Jejunum (tissue), 1 donor: Measurements from ENCODE around the genes CXCR3, ERCC6L and PABPC1L2B.

DNA sequence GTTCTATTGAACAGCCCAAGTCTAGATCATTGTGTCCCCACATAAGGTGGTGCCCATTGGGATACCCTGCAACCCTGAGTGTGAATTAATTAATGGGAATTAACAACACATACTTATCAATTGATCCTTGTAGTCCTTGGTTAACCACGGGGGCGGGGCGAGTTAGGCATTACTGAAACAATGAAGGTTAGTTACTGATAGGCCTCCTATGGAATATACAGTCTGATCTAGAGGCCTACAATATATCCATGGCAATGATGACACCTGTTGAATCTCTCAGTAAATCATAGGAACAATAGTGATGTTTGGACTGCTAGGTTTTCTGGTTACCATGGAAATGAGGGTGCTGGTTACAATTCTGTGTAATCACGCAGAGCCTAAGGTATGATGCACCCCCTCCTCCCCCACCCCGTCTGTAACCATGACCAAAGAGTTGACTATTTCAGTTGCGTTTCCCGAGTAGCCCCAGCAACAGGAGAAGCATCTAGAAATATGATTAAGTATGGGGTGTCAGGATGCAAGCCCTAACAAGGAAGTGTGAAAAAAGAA lies 801 bp upstream of the NONO start:
- PRO-cap, result no peak

DNA sequence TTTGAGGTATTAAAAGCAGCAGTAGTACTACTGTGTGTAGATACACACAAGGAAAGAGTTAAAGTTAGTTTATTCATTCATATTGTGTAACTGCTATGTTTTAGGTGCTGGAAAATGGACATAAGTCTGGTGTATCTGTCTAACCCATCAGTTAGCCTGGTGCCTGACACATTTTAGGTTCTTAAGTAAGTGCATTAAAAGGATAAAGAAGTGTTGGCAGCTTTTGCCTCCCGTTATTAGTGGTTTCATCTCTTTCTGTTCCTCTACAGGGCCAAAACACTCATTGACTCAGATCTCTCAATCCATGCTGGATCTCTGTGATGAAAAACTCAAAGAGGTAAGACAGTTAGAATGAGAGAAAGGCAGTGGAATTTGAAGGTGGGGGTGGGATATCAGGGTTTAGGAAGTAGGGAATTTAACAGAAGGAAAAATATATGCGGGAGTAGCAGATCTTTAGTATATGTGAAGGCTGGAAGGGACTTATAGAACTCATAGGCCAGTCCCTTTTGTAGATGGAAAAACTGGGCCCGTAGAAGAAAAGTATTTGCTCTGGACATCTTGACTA lies 55.0 kb downstream of the TAF1 start:
- PRO-cap, result no peak

DNA sequence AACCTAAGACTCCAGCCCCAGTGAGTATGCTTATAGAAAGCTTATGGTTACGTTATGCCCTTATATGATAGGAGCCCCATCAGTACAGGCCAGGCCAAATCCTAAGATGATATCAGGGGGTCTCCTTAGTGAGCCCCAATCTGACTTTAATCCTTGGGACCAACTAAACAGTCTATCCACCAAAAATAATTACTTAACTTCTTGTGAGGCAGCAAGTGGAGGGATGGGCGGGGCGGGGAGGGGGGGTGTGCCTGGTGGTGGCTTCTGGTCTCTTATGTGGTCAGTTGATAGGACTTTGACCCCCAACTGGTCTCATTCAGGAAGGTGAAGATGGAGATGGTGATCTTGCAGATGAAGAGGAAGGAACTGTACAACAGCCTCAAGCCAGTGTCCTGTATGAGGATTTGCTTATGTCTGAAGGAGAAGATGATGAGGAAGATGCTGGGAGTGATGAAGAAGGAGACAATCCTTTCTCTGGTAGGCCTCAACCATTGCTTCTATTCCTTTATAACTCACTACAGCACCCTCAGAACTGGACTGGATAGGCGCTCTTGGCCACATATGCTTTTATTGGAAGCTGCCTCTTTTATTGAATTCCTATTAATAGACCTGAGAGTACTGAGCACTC lies 73.6 kb upstream of the OGT start:
- PRO-cap, result no peak

GRCh38 chrX:71548886-71549343 lies 16.0 kb downstream of the OGT start:
- PRO-cap, result no peak

DNA sequence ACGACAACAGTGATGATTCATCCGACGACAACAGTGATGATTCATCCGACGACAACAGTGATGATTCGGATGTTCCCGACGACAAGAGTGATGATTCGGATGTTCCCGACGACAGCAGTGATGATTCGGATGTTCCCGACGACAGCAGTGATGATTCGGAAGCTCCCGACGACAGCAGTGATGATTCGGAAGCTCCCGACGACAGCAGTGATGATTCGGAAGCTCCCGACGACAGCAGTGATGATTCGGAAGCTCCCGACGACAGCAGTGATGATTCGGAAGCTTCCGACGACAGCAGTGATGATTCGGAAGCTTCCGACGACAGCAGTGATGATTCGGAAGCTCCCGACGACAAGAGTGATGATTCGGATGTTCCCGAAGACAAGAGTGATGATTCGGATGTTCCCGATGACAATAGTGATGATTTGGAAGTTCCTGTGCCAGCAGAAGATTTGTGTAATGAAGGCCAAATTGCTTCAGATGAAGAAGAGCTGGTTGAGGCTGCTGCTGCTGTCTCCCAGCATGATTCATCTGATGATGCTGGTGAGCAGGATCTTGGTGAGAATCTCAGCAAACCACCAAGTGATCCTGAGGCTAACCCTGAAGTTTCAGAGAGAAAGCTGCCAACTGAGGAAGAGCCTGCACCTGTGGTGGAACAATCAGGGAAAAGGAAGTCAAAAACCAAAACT lies 14.3 kb downstream of the CXCR3 start:
- PRO-cap, result no peak

- PRO-cap, result no peak
These were observed 1.7 kb downstream of the CXCR3 start for GRCh38 chrX:71616550-71616997.

DNA sequence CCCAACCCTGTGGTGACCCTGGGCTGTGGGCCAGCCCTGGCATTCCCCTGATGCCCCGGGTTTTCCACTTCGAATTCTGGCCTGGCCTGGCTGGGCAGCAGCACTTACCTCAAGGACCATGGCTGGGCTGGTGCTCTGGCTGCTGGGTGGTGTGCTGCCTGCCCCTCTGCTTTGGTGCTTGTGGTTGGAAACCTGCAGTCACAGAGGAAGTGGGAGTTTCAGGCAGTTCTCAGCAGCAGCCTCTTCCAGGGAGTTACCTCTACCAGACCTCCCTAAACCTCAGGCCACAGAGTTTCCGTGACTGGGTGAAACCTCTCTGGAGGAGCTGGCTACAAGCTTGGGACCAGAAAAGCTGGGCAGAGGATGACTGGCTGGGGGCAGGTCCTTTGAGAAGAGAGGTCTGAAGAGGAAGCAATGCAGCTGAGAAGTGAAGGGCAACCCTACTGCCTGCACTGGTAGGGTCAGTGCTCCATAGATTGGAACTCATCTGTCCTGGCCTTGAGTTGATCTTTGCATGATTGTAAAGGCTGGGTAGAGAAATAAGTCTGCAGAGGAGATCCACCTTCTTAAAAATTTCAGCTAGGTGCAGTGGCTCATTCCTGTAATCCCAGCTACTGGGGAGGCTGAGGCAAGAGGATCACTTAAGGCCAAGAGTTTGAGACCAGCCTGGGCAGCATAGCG lies at the start of gene CXCR3:
CXCR3 (minus strand) TSS at position 182 of the 681 bp plus-strand sequence.
- PRO-cap, result unidirectional peak, minus-strand start at position 173 of the sequence

DNA sequence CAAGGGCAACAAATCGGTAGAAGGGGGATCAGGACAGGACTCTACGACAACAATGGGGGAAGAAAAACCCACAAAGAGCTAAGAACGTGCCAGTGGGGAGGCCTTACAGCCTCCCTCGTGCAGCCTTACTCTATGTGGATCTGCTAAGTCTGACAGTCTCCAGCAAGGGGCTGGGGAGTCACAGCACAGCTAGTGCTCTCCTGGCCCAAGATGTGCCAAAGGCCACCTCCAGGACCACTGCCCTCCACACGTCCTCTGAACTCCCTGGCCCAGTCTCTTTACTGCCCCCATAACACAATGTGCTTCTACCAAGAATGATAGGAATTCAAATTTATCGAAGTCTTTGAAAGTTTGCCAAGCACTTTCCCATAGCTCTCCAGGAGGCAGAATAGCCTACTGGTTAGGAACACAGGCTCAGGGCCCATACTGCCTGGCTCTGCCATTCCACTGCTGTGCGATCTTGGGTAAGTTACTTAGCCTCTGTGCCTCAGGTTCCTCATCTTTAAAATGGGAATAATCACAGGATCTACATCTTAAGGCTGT lies 86.6 kb downstream of the NHSL2 start:
- PRO-cap, result no peak

DNA sequence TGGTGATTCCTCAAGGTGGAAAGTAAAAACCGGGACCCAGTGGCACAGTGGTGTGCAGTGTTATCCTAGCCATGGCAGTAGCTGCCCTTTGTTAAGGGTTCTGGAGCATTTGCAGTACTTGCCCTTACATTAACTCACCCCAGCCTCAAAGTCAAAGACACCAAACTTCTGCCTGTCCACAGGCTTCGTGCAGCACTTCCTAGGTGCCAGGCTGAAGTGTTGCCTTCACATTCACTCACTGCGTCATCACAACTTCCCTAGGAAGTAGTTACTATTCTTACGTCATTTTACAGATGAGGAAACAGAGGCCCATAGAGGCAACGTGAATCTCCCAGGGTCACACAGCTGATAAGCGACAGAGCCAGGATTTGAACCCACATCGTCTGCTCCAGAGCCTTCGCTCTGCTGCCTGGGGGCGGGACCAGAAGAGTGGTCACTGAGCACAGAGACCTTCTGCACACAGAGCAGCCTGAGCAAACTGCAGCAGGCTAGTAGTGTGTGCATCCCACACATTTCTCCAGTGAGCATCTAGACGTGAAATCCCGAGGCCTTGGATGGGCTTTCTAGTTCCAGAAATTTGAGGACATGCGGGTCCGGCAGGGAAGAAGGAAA lies 73.3 kb upstream of the PIN4 start:
- PRO-cap, result no peak

- PRO-cap, result bidirectional peak, plus-strand start at chrX:72239156, minus-strand start at chrX:72239027
These were observed at the start of gene ERCC6L for GRCh38 chrX:72238400-72239564. Gene ERCC6L, minus strand, starts transcription at chrX:72239027.

DNA sequence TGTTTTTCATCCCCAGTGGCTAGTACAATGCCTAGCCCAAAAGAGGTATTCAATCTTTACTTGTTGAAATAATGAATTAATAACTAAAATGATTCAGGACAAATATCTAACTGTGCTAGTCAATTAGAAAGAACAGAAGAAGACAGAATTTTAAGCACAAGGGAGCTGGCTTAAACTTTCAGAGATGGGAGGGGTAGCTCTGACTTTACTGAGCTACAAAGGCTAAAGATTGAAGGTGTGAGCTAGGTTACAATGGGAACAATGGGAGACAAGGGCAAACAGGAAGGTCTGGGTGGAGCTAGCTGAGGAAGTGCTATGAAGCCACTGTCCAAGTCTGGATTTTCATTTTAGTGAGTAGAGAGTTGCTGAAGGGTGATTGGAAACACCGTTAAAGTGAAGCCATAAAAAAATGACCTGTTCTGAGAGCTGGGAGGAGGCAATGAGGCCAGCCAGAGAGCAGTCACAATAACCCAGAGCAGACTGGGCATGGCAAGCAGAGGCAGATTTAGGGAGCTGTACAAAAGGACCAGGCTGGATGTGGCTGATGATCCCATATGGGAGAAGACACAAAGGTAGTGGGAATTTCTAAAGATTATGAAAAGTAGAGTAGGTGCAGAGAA lies 104.3 kb upstream of the CITED1 start:
- PRO-cap, result no peak

GRCh38 chrX:72526129-72526824 lies 46.4 kb downstream of the HDAC8 start:
- PRO-cap, result no peak

DNA sequence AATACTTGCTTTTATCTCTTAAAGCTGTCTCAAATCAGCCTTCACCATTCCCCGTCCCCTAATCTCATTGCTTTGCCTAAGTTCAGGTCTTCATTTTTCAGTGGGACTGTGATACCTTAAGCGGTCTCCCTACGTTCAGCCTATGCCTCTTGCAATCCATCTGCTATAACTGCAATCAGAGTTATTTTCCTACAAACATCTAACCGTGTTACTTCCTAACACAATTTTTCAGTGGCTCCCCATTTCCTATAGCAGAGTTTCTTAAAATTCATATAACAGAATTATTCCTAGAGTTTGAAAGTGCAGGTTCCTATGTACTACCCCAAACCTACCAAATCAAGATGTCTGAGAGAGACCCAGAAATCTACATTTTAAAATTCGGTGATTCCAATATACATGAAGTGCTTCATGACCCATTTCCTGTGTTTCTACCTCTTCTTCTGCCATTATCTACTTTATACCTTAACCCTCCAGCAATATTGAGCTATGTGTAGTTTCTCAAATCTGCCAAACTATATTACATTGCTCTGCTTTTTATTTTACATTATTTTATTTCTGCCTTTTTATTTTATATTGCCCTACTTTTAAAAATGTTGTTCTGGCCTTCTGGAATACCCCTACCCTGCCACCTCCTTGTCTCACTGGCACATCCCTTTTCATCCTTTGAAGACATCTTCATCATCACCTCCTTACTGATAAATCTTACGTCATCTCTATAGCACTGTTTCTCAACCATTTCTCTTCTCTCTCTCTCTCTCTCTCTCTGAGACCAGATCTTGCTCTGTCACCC lies 24.5 kb downstream of the HDAC8 start:
- PRO-cap, result no peak

GRCh38 chrX:73002712-73003165 lies at the start of gene PABPC1L2B:
Gene PABPC1L2B, plus strand, starts transcription at chrX:73002939.
- PRO-cap, result no peak

DNA sequence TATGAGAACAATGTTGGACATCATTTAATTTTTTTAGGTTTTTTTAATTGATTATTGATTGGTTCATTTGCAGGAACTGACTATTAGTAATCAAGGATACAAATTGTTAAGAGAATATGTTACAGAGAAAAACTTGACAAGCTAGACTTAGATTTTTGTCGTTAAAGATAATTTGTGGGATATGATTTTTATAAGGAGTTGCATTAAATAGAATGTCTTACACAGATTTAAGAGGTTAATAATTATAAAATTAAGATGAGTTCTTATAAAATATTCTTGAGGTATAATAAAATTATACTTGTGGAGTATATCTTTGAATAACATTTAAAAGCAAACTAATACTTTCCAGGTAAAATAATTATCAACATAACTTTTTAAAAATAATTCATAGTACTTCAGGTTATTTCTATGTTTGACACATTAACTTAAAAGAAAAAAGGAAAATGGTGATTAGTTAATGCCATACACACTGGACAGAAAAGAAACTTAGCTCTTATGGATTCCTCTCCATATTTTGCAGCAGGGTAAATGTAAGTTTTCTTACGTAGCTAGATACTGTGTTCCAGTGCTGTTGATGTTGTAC lies 356.5 kb upstream of the ZCCHC13 start:
- PRO-cap, result no peak

DNA sequence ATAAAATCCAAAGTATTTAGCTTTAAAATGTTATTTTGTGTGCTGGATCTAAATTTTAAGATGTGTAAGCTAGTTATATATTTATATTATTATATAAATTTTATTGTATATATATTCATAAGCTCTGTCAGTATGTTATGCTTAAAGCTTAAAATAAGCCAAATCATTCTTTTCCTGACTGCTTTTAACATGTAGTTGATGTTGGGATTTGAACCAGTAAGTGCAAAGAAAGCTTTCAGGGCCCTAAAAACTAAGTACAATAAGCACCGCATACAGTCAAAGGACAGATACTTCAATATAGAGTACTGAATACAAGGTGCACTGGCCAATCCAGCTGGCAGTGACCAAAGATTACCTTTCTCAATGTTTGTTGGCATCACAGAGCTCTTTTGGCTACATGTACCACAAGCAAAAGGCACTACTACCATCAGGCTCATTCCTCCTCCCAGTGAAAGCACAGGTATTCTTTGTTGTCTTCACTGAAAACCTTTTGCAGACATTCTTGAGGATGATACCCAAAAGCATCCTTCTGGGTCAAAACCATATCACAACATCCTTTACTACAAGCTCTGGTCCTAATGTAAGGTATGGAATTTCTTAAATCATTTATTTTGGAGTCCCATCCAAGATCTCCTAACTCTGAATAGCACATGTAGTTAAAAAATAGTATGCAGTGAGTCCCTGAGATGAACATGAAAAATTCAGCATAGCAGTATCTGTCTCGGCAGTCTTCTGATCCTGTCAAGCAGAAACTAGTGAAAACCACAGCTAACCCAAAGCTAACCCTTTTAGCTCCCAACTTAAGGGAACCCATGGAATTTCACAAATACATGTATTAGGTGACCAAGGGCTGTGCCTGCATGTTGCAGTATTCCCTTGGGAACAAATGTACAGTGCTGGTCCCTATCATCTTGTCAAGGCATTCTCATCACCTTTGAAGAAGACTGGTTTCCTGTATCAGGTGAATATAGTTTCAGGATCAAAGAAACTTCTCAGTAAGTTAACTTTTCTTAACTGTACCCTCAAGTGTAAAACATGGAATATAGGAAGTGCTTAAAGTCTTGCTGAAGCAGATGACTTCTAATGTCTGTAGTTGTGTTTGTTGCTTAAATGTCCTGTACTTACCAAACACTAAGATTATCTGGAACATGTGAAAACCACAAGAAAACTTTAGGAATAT lies 65.0 kb upstream of the ZCCHC13 start:
- PRO-cap, result no peak

DNA sequence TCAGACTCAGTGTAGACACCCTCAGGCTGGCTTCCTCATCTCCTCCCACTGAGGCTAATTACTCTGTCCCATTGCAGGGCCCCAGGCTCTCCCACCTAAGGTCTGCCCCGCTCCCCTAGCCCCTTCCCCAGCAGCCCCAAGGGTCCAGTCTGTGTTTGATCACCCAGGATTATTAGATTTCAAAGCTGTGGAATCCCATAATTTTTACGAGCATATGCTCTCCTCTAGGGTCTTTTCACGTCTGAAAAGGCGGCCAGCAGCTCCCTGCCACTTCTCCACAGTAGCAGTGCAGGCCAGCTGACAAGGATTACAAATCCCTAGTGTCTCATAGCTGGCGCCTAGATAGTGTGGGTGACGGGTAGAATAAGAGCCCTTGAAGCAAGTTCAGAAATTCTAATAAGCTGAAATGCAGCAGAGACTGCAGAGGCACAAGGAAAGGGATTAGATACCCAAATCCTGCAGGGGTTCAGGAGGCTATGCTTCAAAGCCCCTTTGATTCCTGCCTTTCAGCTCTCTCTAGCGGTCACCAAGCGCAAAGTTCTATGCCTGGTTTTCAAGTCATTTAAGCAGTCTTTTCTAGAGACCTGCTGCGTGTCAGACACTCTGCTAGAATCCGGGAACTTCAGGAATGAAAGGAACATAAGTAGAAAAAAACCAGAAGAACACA lies 79.3 kb downstream of the RLIM start:
- PRO-cap, result no peak

DNA sequence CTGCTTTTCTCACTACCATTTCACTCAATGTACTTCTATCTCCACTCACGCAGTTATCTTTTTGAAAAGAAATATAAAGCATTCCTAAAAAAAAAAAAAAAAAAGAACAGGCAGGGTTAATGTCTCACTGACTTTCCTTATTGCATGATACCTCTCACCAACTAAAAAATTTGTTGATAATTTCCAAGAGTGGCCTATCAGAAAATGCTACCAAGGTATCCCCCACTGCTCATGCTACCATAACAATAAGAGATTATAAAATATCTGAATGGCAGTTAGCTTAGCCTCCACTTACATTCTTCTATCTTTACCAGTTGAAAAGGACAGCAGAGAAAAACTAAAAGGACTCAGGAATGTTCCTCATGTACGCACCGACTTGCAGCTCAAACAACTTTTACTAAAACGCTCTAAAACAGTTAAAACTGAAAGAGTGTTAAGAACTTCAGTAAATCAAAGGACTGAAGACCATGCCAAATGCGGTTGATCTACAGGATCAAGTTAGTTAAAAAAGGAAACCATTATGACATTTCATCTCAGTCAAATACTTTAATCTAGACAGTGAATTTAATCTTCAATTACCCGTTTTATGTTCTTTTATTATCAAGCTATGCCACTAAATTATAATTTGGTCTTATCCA lies 6.0 kb downstream of the RLIM start:
- PRO-cap, result no peak

DNA sequence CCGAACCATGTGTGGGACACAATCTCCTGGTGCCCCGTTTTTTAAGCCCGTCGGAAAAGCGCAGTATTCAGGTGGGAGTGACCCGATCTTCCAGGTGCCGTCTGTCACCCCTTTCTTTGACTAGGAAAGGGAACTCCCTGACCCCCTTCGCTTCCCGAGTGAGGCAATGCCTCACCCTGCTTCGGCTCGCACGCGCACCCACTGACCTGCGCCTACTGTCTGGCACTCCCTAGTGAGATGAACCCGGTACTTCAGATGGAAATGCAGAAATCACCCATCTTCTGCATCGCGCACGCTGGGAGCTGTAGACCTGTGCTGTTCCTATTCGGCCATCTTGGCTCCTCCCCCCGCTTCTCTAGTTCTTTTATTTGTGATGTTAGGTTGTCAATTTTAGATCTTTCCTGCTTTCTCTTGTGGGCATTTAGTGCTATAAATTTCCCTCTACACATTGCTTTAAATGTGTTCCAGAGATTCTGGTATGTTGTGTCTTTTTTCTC lies 32.7 kb upstream of the ABCB7 start:
- PRO-cap, result no peak

- PRO-cap, result no peak
These were observed 129.7 kb downstream of the ATRX start for GRCh38 chrX:77656335-77656779.